Vagina (tissue), 1 donor: Measurements from ENCODE around the genes CAPN15 and CCDC78.

DNA sequence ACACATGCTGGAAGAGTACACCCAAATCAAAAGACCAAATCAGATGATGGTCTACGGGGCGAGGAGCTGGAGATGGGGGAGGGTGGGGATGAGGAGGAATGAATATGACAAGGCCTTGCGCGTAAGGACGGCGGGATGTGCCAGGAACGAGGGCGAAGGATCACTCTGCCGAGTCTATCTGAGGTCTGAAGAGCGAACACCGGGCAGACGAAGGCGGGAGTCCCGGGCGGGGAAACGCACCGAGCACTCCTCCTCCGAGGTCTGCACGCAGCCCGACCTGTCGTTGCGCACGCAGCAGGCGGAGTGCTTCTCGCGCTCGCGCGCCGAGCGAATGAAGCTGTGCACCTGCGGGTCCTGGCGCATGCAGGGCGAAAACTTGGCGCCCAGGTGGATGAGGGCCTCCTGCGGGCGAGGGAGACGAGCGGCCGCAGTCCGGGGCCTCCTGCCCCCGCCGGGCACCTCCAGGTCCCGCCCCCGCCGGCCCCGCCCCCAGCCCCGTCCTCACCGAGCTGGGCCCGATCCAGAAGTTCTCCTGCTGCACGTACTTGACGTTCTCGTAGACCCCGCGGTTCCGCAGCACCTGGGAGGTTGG lies 7.3 kb downstream of the SNRNP25 start:
- PRO-cap = no peak
- RAMPAGE, long total RNA = no peak

GRCh38 chr16:74117-74763 lies 1.8 kb upstream of the RHBDF1 start:
- PRO-cap = no peak
- RAMPAGE, long total RNA = no peak

DNA sequence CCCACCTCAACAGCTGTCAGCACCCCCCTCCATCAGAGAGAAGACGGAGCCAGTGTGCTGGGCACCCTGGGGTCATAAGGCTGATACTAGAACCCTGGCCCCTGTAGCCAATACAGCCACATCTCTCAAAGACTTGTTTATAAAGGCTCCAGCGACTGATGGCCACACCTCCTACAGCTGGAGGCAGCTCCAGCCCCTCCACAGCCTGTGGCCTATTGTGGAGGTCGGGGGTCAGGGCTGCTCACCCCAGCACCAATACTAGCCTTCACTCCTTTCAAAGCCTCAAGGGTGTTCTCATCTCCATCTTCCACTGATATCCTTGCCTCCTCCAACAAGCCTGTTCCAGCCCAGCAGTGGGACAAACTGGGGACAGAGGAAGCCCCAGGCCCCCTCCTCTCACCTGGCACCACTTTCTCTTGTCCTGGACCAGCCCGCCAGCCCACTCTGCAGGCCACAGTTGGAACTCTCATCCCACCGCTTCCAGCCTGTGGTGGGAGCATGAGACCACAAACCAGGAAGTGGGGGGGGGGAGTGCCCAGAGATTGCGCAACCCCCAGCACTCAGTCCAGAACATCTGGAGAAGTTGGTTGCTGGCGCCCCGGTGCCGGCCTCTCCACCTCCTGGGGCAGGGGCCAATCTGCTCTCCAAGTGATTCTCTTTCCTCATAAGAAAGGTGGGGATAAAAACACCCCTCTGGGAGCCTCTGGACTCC lies 2.0 kb upstream of the MPG start:
- PRO-cap = unidirectional peak, minus-strand start at position 112 of the sequence; bidirectional peak, plus-strand start at position 568 of the sequence, minus-strand start at position 468 of the sequence
- RAMPAGE, long total RNA = start-site peak on the minus strand centred at position 484 of the sequence, 50 bp wide, 25 reads

GRCh38 chr16:96678-97089 lies 18.7 kb downstream of the MPG start:
- PRO-cap = no peak
- RAMPAGE, long total RNA = no peak

DNA sequence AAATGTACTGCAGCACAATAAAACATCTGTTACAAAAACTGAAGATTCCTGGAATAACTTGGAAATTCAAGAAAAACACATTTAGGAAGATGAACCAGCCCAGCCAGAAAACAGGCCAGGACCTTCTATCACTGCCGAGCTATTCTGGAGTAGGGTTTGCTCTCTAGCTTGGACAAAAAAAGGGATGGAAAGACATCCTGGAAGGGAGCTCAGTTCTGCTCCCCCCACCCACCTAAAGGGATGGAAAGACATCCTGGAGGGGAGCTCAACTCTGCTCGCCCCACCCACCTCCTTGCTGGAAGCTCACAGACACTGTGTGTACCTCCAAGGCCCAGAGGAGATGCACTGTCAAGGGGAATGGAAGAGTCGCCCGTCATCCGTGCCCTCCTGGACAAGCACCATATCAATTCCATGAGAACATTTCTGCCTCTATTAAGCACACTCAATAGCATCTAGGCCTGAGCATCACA lies 15.9 kb downstream of the NPRL3 start:
- PRO-cap = no peak
- RAMPAGE, long total RNA = no peak

GRCh38 chr16:371001-371566 lies 746 bp upstream of the MRPL28 start:
- PRO-cap = no peak
- RAMPAGE, long total RNA = start-site peak on the minus strand at chr16:371129-371255, 9 reads; start-site peak on the minus strand at chr16:371430-371459, 5 reads

GRCh38 chr16:387974-388662 lies 6.3 kb upstream of the PGAP6 start:
- PRO-cap = no peak
- RAMPAGE, long total RNA = no peak

DNA sequence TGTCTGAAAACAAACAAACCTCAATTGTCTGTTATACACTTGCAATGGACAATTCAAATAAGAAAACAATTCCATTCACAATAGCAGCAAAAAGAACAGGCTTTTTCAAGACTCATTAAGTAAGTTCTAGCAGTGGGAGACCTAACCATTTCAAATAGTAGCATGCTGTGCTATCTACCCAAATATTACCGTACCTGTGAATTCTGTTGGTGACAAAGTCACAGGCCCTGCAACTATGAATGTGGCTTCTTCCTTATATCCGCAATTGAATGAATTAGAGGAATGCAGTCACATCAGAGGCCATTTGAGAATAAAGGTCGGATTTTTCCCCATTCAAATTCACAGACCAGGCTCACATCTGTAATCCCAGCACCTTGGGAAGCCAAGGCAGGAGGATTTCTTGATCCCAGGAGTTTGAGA lies 807 bp upstream of the NME4 start:
- PRO-cap = no peak
- RAMPAGE, long total RNA = no peak

DNA sequence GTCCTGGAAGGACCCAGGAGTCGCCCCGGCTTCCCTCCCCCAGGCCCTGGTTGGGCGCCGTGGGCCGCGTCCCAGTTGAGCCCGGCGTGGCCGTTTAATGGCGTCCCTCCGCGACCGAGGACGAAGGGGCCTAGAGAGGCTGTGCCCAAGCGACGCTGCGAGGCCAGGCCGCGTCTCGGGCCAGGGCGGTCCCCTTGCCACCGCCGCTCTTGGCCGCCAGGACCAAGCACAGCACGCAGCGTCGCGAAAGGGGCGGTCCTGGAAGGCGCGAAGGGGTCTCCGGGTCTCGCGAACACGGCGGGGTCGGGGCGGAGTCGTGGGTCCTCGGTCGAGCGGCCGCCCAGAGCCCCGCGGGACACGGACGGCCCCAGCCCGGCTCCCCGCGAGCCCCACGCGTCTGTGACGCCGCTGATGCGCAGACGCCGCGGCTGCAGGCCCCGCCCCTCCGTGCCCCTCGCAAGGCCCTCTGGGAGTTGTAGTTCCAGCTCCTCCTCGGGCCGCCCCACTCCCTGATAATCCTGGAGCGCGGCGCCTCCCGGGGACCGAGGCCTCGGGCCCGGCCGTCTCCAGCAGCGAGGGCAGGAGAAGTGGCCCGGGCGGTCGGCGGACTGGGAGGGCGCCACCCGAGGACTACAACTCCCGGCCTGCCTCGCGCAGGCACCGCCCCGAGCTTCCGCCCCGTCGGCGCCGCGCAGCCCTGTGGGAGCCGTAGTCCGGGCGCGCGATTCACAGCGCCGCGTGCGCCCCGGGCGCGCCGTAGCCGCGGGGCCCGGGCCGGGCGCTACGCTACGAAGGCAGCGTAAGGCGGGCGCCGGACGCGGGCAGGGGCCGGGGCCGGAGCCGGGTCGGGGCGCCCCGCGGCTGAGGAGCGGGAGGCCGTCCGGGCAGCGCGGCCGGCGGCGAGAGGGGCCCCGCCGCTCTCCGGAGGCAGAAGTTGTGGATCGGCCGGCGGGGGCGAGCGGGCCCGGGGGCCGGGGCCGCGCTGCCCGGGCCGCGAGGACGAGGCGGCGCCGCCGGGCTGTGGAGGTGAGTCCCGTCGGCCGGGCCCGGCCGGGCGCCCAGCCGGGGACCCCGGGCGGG lies at the start of gene CAPN15:
Gene CAPN15, plus strand, starts transcription at position 709 of the 1,080 bp plus-strand sequence.
- PRO-cap = bidirectional peak, plus-strand start at position 234 of the sequence, minus-strand start at position 230 of the sequence; bidirectional peak, plus-strand start at position 839 of the sequence, minus-strand start at position 401 of the sequence
- RAMPAGE, long total RNA = no peak

DNA sequence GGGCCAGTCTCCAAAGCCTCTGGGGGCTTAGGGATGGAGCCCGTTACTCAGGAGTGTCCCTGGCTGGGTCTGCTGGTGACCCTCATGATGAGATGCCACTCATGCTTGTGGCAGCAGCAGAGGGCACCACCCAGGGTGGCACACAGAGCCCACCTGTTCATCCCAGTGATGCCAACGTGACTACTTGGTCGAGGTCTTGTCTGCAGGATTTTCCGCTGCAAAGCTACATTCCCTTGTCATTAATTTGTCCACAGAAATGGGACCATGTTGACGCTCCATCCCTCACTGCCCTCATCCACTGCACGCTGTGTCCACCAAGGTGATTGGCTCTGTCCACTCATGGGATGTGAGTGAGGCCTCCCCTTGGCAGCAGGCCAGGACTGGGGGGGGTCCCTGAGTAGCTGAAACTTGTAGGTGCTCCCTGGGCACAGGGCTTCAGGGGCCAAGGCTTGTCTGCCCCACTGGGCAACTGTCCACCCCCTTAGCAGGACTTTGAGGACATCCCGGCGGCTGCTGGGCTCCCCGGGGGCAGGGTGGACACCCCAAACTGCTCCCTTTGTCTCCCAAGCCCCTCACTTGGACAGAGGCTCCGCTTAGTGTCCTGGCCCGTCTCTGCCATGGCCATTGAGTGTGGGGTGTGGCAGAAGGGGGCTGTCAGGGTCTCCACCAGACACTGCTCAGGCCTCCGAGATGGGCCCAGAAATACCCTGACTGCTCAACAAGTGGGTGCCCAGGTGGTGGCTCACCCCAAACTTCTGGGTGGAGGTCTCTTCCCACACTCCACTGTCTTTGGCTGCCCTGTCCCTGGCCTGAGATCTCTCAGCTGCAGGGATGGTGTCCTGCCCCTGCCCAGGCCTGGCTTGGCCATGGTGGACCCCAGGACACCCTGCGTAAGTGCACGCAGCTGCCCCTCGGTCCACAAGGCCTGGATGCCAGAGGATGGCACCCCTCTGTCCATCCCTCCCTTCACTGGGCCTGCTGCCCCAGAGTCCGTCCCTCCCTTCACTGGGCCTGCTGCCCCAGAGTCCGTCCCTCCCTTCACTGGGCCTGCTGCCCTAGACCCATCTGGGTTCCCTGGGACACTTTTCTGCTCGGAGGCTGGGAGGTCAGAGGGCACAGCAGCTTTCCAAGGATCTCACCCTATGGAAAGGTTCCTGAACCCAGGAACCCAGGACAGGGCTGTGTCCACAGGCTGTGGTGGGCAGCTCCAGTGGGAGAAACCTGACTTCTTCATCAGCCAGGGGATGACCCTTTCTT lies 3.0 kb upstream of the RAB40C start:
- PRO-cap = no peak
- RAMPAGE, long total RNA = no peak

DNA sequence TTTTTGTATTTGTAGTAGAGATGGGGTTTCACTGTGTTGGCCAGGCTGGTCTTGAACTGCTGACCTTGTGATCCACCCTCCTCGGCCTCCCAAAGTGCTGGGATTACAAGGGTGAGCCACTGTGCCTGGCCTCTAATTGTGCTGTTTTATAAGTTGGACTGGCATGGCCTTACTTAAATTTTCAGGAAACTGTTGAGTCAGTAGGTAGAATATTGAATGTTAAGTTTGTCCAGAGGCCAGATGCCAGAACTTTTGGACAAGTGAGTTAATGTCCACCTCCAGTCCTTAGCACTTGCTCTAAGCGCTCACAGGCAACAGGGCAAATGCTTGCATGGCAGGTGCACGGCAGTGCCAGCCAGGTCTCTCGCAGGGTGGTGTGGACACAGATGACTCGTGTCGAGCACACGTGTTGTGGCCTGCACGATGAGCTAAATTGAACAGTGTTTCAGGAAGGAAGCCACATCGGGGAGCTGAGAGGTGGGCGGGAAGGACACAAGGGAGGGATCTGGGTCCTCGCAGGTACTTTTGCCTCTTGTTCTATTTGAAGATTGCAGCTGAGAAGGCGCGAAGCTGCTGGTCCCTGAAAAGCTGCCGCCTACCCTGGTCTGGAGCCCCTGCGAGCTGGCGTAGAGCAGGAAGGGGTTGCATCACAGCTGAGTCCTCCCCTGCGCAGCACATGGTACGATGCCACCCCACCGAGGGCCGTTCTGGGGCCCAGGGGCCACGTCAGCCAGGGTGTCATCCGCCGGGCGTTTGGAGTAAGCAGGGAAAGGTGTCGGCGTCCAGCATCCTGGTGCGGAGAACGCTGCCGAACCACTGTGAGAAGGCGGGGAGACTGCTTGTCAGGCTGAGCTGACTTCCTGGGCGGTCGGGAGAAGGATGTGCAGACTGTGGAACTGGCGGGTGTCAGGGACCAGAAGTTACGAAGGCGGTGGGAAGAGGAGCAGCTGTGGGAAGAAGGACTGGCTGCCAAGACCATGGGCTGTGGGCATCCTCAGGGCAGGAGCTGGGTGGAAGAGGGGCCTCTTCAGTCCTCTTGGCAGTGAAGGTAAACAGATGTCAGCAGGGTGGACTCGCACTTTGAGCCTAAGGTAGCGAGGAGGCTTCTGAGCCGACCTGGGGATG lies 6.3 kb downstream of the RAB40C start:
- PRO-cap = no peak
- RAMPAGE, long total RNA = start-site peak on the plus strand centred at position 698 of the sequence, 332 bp wide, 8 reads

DNA sequence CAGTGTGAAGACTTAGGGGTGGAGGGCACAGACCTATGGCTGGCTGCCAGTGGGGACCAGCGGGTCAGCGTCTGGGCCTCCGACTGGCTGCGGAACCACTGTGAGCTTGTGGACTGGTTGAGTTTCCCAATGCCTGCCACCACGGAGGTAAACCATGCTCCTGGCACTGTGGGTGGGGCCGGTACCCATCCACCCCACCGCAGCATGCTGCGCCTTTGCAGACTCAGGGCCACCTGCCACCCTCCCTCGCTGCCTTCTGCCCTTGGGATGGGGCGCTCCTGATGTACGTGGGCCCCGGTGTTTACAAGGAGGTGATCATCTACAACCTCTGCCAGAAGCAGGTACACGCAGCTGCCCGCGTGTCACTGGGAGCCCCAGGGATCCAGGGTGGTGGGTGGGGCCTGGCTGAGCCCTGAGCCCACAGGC lies 1.5 kb upstream of the RHOT2 start:
- PRO-cap = no peak
- RAMPAGE, long total RNA = no peak

- PRO-cap = no peak
- RAMPAGE, long total RNA = no peak
These were observed 1.7 kb downstream of the RHBDL1 start for GRCh38 chr16:676881-677884.

DNA sequence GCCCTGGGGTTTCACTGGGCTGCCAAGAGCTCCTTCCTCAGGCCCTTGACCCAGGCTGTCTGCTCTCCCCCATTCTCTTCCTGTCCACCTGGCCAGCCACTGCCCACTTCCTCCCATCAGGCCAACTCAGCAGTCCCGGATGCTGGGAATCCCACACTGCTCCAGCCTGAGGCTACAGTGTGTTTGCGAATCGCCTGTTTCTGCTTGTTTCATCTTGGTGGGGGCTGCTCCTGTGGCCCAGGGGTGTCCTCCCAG lies 865 bp upstream of the METRN start:
- PRO-cap = no peak
- RAMPAGE, long total RNA = no peak

DNA sequence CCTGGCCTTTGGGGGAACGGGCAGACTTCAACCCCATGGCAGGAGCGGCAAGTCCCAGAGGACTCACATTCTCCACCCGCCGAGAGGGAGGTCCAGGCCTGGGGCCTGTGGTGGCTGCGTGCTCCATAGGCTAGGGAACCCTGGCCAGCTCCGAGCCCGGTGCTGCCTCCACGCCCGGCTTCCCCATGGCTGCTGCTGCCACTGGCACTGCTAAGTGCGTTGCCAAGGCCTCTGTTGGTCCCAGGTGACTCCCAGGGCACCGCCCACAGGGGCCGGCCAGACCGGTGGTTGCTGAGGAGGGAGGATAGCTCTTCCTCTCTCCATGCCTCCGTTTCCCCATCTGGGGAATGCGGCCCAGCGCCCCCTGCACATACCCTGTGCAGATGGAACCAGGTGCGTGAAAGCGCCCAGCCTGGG lies at the start of gene CCDC78:
Gene CCDC78, minus strand, starts transcription at position 203 of the 417 bp plus-strand sequence.
- PRO-cap = no peak
- RAMPAGE, long total RNA = no peak

GRCh38 chr16:769058-769579 lies 8.6 kb downstream of the MSLN start:
- PRO-cap = no peak
- RAMPAGE, long total RNA = no peak

GRCh38 chr16:796911-797564 lies 3.5 kb downstream of the GNG13 start:
- PRO-cap = no peak
- RAMPAGE, long total RNA = no peak

DNA sequence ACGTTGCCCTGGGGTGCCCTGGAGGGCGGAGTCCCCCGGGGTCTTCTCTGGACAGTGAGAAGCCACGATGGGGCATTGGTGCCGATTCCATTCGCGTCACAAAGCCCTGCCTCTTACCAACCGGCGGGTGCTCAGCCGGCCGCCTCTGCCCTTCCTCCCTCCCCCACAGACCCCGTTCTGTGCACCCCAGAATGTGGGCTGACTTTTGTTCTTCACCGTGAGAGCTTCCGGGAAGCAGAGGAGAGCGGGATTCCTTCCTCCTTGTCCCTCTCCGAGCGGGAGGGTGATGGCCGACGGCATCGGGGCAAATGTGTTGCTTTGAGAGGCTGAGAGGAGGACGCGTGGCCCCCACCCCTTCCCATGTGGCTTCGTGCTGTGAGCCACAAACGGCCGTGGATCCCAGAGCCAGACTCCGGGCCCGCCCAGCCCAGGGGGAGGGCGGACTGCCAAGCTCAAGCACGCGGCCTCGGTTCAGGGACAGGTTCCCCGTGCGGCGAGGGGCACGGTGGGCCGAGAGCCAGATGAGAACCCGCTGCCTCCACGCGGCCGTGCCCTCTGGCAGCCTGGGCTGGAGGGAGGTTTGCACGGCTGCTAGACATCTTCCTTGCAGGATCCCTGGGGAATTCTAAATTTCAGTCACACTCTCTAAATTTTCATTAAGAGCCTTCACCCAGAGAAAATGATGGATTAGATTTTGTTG lies 24.7 kb upstream of the GNG13 start:
- PRO-cap = unidirectional peak, minus-strand start at position 151 of the sequence
- RAMPAGE, long total RNA = no peak

DNA sequence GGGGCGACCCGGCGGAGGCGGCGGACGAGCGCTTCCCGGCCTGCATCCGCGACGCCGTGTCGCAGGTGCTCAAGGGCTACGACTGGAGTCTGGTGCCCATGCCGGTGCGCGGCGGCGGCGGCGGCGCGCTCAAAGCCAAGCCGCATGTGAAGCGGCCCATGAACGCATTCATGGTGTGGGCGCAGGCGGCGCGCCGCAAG lies 410 bp downstream of the SOX8 start:
- PRO-cap = no peak
- RAMPAGE, long total RNA = no peak

- PRO-cap = no peak
- RAMPAGE, long total RNA = no peak
These were observed 6.4 kb downstream of the C1QTNF8 start for GRCh38 chr16:1089473-1090161.